SJSA1 (cell line): Measurements from ENCODE around the gene HECW2.

DNA sequence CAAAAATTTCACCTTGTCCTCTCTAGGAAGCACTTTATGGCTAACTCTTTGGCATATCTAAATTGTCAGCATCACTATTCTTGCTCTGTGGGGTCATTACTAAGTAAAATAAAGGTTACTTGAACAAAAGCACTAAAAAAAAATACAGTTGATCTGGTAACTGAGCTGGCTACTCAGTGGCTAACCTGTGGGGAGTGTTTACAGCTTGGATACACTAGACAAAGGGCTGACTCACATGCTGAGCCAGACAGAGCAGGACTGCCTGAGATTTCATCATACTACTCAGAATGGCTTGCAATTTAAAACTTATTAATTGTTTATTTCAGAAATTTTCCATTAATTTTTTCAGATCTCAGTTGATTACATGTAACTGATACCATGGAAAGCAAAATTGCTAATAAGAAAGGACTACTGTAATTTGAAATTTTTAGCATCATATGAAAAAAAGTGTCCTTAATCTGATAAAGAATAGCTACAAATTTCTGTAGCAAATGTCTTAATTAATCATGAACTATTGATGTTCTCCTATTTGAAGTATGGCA lies 1690.4 kb upstream of the SLC39A10 start:
- RAMPAGE, long total RNA: no peak

- RAMPAGE, long total RNA: no peak
Observed at GRCh38 chr2:196077288-196077699, 8.7 kb upstream of the DNAH7 start.

GRCh38 chr2:196159185-196159832 lies 12.1 kb downstream of the STK17B start:
- RAMPAGE, long total RNA: no peak

DNA sequence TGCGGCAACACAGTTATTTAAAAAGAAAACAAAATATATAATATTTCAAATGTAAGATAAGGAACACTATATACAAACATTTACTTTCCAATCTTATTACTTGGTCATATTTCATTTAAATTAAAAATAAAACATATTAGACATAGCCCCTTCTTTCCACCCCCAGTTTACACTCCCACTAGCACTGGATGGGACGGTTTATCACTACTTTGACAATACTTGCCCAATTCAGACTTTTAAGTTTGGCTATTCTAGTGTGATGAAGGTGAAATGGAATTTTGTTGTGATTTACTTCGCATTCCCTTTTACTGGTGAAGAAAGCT lies 6.1 kb downstream of the STK17B start:
- RAMPAGE, long total RNA: no peak

DNA sequence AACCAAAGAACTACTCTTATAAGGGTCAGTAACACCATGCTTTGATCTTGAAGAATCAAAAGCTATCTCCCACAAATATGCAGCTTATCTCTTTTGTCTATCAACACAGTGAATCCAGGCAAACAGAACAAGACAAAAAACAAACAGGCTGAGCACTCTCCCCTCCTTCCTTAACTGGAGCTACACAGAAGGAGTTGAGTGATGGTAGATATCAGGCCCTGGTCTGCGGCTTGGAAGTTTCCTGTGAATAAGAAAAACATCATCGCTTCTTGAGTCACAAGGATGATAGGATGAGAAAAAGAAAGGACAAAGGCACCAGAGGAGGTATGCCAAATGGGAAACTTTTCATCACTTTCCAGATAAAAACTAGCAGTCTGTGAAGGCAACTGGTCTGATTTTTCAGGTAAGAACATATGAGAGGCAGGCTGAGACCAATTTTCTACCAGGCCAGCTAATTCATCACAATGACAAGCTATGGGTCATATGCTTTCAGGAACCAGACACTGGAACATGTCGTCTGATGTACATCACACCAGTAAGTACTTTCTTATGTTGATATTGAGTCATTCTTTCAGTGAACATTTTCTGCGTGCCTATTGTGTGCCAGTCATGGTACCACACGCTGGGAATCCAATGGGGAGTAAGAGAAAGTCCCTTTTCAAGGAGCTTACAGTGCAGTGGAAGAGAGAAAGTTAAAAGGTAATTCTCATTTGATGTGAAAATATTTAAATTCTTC lies 88.6 kb upstream of the STK17B start:
- RAMPAGE, long total RNA: no peak

DNA sequence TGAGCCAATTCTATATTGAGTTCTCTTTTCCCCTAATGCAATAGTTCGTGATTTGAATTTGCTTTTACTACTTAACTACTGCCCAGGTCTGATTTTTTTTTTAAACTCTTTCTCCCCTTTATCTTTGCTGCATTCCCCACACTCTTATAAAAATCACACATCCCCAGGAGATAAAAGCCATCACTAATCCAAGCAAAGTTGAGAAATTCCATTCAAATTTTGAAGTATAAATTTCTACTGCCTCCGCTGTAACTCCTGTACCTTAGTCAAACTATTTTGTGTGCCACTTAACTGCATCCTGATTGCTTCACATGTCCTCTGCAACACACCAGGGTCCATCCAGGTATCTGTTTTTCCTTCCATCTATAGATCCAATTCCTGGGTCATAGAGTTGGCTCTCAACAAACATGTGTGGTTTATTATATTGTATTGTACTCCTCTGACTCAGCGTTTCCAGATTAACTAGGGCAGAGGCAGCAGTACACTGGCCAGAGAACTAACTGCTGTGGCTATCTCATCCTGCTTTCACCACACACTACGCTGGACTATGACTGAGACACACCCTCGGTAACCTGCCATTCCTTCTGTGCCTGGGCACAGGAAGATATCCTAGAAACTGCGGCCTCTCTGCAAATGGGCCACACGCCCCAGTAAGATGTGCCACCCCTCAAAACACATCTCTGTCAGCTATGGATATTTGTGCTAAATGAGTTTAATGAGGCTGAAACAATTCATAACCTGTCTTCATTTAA lies 159.6 kb upstream of the STK17B start:
- RAMPAGE, long total RNA: no peak

DNA sequence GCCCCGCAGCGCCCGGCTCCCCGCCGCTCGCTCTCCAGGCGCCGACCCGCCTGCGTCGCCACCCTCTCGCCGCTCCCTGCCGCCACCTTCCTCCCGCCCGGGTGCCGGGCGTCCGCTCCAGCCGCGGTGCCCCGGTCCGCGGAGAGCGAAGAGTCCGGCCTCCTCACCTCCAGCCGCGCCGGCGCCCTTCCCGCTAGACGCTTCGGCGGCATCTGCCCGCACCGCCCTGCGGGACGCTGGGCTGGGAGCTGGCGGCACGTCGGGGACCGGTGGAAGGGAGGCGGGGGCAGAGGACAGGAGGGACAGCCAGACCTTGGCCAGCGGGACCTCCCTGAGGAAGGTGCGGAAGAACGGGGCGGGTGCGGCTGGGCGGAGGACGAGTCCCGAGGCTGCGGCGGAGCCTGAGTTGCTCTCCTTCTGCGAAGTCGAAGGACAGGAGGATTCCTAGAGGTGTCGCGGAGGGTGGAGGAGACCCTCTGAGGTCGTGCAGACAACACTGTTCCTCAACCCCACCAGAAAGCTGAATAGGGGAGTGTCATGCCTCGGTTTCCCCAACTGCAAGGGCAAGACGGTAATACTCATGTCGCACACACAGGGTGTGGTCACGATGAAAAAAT lies at the start of gene HECW2:
Gene HECW2 (minus strand): TSS at position 214 of the 617 bp plus-strand sequence.
- RAMPAGE, long total RNA: no peak

DNA sequence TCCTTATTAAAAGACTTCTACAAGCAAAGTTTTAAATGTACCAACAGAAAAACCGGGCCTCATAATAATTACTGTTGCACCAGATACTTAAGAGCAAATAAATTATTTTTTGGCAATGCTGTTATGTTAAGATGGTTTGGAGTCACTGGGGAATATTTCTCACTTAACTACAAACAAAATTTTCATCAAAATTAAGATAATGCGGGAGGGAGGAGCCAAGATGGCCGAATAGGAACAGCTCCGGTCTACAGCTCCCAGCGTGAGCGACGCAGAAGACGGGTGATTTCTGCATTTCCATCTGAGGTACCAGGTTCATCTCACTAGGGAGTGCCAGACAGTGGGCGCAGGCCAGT lies 21.1 kb downstream of the PGAP1 start:
- RAMPAGE, long total RNA: no peak

DNA sequence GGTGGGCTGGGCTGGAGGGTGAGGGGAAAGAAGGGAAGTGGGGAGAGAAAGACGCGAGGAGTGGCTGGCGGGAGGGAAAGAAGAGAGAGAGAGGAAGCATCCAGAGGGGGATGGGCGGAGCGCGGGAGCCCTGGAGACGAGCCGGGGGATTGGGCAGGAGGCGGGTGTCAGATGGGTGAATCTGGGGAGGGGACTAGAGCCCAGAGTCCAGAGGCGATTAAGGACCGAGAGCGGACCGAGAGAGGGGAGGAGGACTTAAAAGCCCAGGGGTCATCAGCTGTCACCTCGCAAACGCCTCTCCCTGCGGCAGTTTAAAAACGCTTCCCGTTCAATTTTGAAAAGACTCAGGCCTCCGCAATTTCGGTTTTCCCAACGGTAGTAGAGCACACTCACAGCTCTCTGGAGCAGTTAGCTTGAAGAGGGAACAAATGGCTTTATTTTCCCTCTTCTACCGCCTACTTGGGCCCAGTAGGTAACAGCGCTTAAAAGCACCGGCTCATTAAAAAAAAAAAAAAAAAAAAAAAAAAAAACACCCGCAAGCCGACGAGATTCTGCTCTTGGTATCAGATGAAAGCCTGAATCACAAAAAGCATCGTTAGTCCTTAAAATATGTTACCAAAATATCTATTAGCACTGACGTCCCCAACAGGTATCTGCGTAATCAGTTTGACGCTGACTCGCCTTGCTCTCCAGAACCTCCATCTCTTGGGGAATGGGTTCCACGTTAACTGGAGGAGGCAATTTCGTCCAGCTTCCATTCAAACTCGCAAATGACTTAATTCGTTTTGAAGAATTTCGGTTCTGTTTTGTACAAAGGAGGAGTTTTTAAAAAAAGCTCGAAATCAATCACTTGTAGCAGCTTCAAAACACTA lies 638 bp upstream of the PGAP1 start:
- RAMPAGE, long total RNA: no peak

DNA sequence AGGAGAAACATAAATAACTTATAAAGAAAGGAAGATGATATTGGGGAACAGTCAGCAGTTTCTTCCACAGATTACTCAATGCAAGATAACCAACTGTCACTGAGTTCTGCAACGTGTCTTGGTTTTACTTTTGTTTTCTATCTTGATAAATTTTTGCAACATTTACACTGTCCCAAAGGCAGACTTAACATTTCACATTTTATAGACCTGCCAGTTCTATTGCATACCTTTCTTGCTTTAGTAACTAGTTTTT lies 71.1 kb downstream of the ANKRD44 start:
- RAMPAGE, long total RNA: no peak

DNA sequence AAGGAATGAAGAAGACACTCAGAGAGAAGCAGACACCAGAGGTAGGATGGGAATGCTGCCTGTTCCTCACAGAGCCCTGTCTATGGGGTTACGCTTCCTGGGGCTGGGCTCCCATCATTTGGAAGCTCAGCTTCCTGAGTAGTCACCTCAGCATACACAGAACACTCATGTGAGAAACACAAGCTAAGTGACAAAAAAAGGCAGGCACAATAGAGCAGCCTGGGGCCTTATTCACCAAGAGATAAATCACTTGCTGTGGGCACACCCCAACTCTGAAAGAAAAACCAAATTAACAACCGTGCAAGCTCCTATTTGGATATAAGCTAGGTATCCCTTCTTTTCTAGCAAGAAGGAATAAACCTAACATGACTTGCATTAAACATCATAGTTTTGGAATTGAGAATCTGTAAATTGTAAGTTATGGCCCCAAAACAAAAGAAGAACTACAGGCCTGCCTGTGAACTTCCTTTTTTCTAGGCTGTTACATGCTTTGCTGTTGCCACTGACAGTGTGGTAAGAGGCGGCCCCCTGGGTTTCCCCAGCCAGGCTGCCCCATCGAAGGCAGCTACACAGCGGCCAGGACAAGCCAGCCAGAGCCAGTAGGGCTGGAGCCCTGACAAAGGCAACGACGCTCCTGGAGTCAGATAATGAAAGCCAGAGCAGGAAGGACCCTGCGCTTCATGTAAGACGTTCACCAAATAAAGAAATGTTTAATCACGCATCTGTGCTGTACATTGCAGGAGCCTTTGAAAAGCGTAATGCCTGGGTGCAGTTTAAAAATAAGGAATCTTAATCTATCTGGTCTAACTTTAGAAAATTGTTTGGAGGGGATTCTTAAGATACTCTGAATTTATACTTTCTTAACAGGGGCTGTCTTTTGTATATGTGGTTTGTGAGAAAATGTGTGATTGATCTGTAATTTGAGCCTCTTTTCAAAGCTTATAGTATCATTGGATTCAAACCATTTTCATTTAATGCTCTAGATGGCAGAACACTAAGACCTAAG lies 55.1 kb downstream of the ANKRD44 start:
- RAMPAGE, long total RNA: no peak

GRCh38 chr2:197279711-197280571 lies 30.6 kb downstream of the ANKRD44 start:
- RAMPAGE, long total RNA: no peak

DNA sequence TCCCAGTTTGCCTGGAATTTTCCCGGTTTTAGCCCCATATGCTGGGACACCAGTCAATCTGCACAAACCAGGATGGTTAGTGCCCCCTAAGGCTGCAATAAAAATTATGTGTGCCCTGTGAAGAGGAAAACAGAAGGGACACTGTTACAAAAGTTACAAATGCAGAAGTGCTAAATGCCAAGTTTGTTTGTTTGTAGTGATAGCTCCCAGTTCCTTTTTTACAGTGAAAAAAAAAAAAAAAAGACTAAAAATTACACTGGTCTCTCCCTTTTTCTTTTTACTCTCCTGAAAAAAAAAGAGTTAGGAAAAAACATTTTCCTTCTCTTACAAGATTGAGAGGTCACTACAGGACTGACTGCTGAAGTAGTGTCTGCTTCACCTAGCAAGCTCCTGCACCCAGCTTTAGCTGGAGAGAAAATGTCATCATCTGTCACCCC lies 3.2 kb downstream of the ANKRD44 start:
- RAMPAGE, long total RNA: no peak

DNA sequence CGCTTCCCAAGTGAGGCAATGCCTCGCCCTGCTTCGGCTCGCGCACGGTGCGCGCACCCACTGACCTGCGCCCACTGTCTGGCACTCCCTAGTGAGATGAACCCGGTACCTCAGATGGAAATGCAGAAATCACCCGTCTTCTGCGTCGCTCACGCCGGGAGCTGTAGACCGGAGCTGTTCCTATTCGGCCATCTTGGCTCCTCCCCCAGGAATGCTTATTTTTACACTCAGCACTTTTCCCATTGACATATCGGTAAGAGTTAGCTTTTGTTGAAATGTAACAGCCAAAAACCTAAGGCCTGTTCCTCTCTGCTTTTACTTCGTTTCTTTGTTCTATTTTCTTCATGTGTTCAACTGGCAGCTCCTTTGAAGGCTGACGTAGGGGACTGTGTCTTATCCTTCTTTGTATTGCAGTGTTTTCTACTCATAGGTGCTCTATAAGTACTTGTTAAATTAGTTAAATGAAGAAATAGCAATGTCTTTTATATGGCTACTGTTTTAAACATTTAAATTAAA lies 34.8 kb downstream of the RFTN2 start:
- RAMPAGE, long total RNA: no peak

GRCh38 chr2:197693330-197693709 lies 11.8 kb upstream of the MARS2 start:
- RAMPAGE, long total RNA: no peak

DNA sequence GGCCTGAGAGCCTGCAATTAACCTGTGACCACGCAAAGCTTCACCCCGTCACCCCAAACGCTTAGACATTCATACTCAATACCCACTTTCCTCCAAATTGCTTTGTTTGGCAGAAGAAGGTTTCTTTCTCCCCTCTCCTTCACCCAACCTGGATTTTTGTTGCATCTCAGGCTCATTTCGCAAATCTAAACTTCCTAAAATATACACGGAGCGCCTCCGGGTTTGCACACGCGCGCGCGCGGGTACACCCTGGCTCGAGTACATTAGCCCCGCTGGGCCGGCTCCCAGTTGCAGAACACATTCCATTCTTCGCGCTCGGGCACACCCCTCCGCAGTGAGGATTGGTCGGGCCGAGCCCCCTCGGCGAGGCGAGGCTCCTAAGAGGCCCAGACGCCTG lies 245 bp upstream of the PLCL1 start:
- RAMPAGE, long total RNA: no peak

GRCh38 chr2:198084608-198085487 lies 280.5 kb downstream of the PLCL1 start:
- RAMPAGE, long total RNA: no peak

DNA sequence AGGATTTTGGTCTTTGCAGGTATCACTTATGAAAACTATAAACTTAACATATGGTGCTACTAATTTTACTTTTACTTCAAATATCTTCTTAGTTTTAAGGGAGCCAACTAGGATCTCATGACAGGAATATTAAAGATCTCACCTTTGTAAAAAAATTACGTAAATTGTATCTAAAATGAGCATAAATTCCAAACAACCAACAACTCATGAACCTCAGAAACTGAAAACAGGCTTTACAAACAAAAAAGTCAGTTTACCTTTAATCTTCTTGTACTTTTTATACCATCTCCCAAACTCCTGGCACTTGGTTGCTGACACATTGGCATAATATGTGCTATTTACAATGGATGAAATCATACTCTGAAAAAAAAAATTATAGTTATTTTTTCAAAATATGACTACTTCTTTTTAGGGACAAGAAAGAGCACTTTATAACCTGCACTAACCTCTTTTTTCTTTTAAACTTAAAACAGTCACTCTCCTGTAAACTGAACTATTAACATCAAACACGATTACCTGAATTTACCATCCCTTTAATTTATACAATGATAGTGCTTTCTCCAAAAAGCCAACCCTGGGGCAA lies 89.3 kb downstream of the SATB2 start:
- RAMPAGE, long total RNA: no peak

GRCh38 chr2:199431676-199431887 lies 26.2 kb downstream of the SATB2 start:
- RAMPAGE, long total RNA: no peak

GRCh38 chr2:199445767-199446219 lies 11.9 kb downstream of the SATB2 start:
- RAMPAGE, long total RNA: no peak